ENCODE measurements around the gene CMTM2.

- CAGE, long polyA plus RNA, result no peak
- RRBS, result no CpG with 5 or more reads among the region's 8 CpGs
These were observed 1.2 kb downstream of the SLC38A7 start for GRCh38 chr16:58683185-58683896.

- CAGE, long polyA plus RNA, result no peak
- RRBS, result no CpG with 5 or more reads among the region's 14 CpGs
These were observed 22.7 kb upstream of the SLC38A7 start for GRCh38 chr16:58707138-58707846.

GRCh38 chr16:60259675-60260027 lies 1525.5 kb upstream of the GOT2 start:
- CAGE, long polyA plus RNA, result no peak
- RRBS, result no CpG with 5 or more reads among the region's 2 CpGs

GRCh38 chr16:61055582-61055937 lies 980.7 kb downstream of the CDH8 start:
- CAGE, long polyA plus RNA, result no peak
- RRBS, result no CpG with 5 or more reads among the region's 7 CpGs

GRCh38 chr16:61128745-61129226 lies 907.5 kb downstream of the CDH8 start:
- CAGE, long polyA plus RNA, result no peak
- RRBS, result 88% methylated on average over 8 of the region's 44 CpGs

GRCh38 chr16:63617110-63618522 lies 1504.2 kb downstream of the CDH11 start:
- CAGE, long polyA plus RNA, result no peak
- RRBS, result 14% methylated on average over 14 of the region's 64 CpGs

GRCh38 chr16:64417709-64418197 lies 704.1 kb downstream of the CDH11 start:
- CAGE, long polyA plus RNA, result no peak
- RRBS, result no CpG with 5 or more reads among the region's 1 CpG

DNA sequence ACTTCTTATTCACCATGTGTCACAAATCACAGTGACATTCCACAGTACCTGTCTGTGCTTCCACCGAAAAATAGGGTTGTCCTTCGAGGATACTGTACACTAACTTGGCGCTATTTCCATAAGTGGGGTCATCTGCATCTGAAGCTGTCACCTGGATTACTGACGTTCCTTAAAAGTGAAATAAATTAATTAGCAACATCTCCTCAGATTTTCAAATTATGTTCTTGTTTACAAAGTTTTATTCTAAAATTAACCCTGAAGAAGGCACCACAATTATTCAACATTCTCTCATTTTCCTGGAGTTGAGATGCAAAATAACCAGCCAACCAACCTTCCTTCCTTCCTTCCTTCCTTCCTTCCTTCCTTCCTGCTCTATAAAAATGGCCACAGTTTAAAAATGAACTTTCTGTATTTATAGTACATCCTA lies 129.0 kb downstream of the CDH11 start:
- CAGE, long polyA plus RNA, result no peak
- RRBS, result no CpG with 5 or more reads among the region's 4 CpGs

GRCh38 chr16:65249593-65250272 lies 127.9 kb upstream of the CDH11 start:
- CAGE, long polyA plus RNA, result no peak
- RRBS, result no CpG with 5 or more reads among the region's 9 CpGs

DNA sequence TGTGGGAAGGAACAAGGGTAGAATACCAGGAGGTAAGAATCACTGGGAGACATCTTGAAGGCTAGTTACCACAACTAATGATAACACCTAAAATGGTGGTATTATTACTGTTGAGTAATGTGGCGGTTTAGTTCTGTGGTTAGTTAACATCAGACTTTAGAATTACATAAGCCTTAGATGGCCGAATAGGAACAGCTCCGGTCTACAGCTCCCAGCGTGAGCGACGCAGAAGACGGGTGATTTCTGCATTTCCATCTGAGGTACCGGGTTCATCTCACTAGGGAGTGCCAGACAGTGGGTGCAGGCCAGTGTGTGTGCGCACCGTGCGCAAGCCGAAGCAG lies 567.9 kb upstream of the CDH11 start:
- CAGE, long polyA plus RNA, result no peak
- RRBS, result no CpG with 5 or more reads among the region's 12 CpGs

DNA sequence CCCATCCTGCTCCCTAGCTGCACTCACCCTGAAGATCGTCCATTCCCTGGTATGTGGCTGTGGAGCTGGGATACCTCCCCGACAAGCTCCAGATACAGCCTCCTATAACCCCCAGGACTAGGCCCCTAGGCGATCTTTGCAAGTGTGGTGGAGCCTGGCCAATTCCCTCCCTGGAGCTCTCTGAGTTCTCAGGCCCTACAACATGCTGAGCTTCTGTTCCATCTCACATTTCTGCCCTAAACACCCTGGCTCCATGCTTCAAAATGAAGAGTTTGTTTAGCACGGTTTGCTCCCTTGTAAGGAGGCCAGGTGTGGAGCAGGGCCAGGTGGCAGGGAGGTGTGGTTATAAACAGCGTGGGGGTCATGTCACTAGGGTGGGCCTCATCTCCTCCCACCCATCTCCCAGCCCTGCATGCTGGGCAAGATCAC lies 511.2 kb upstream of the CDH5 start:
- CAGE, long polyA plus RNA, result no peak
- RRBS, result no CpG with 5 or more reads among the region's 5 CpGs

DNA sequence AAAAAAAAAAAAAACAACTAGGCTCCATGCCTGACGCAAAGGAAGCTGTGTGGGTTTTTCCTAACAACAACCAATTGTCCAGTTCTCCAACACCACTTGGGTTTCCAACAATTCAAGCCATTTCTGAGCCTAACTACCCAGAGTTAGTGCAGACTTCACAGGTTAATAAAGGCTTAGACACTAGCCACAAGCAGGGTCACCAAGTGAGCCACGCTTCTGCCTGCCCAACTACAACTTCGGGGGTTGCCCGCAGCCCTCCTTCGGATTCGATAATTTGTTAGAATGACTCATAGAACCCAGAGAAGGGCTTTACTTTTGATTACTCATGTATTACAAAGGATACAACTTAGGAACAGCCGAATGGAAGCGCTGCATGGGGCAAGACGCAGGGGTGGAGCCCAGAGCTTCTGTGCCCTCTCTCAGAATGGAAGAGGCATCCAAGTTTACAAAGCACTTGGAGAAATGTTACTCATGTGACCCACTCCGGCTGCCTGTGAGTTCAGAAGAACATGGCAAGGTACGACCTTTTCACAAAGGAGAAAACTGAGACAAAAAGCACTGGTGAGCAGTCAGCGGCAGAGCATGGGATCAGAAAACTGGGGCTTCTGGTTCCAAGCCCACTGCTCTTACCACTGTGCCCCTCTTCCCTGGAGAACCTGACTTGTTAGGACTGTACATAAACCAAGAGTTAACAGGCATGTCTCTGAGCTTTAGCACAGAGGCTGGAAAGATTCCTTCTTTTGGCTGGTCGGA lies 7.5 kb upstream of the CDH5 start:
- CAGE, long polyA plus RNA, result no peak
- RRBS, result no CpG with 5 or more reads among the region's 13 CpGs

DNA sequence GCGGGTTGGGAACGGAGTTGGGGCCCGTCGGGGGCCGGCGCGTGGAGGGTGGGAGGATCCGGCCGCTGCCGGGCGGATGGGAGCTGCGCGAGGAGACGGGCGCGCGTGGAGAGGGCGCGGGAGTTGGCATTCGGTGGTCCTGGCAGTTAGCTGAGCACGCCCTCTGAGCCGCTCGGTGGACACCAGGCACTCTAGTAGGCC lies at the start of gene CMTM2:
TSS of gene CMTM2 (plus strand) at position 129 of the 201 bp plus-strand sequence.
- CAGE, long polyA plus RNA, result no peak
- RRBS, result 27% methylated on average over 5 of the region's 23 CpGs

DNA sequence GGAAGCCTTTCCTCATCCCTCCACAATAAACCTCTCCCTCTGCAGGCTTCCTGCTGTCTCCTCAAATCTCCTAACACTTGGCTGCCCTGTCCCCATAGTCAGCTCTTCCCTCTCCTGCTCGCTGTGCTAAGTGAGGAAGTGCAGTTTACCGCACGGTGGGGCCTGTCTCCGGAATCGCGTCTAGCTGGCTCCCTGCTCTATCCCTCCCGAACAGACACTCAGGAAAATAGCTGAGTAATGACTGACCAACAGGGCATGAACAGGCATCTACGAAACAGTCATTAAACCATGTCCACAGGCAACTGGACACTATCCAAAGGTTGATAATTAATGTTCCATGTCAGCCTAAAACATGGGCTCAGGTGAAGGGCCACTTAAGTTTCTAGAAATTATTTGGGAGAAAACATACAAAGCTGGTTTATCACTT lies 35.8 kb downstream of the CMTM4 start:
- CAGE, long polyA plus RNA, result no peak
- RRBS, result no CpG with 5 or more reads among the region's 8 CpGs

DNA sequence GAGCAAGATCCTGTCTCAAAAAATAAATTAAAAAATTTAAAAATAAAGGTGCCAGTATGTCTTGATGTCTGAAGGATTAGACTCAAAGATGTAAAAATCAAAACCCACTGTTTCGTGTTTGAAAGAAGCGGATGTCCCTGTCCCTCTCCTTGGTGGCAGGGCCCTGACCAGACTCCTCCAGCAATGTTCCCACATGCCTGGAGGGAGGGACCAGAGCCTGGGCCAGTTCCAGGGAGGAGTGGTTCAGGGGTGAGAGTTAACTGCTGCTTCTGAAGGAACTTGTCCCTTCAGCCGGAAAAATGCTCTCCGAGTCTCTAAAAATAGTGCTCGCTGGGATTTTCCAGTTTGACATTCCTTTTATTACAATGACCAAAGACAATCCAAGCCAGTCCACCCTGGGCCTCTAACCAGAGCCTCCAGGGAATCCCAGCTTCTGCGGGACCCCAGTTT lies 9.5 kb upstream of the CMTM4 start:
- CAGE, long polyA plus RNA, result no peak
- RRBS, result no CpG with 5 or more reads among the region's 6 CpGs

GRCh38 chr16:66739829-66740415 lies 11.5 kb downstream of the DYNC1LI2 start:
- CAGE, long polyA plus RNA, result no peak
- RRBS, result no CpG with 5 or more reads among the region's 3 CpGs

DNA sequence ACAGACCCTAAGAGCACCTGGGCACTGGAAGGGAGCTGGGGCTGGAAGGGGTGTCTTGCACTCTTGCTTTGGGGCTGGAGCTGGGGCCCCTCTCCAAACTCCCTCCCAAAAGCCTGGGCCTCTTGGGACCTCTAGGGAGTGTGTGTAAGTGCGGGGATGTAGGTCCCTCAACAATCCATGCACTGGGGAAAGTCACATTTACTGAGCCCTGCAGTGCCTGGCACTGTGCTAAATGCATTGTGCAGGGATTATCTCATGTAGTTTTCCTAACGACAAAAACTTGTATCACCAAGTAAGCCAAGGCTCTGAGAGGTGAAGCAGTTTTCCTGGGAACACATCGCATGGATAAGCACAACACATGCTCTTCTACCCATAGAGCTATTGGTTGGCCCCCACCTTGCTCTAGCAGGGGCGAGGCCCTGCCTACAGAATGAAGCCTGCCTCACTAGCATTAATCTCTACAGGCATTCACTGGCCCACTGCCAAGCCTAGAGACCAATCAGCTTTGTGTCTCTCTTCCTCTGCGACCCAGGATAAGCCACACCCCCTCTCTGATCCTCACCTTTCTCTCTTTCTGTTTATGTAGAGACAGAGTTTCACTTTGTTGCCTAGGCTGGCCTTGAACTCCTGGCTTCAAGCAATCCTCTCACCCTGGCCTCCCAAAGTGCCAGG lies 13.1 kb downstream of the CDH16 start:
- CAGE, long polyA plus RNA, result no peak
- RRBS, result no CpG with 5 or more reads among the region's 5 CpGs

GRCh38 chr16:66963818-66964424 lies 2.9 kb downstream of the CES3 start:
- CAGE, long polyA plus RNA, result no peak
- RRBS, result no CpG with 5 or more reads among the region's 12 CpGs

GRCh38 chr16:67150028-67150253 lies 857 bp downstream of the B3GNT9 start:
- CAGE, long polyA plus RNA, result no peak
- RRBS, result no CpG with 5 or more reads among the region's 31 CpGs

DNA sequence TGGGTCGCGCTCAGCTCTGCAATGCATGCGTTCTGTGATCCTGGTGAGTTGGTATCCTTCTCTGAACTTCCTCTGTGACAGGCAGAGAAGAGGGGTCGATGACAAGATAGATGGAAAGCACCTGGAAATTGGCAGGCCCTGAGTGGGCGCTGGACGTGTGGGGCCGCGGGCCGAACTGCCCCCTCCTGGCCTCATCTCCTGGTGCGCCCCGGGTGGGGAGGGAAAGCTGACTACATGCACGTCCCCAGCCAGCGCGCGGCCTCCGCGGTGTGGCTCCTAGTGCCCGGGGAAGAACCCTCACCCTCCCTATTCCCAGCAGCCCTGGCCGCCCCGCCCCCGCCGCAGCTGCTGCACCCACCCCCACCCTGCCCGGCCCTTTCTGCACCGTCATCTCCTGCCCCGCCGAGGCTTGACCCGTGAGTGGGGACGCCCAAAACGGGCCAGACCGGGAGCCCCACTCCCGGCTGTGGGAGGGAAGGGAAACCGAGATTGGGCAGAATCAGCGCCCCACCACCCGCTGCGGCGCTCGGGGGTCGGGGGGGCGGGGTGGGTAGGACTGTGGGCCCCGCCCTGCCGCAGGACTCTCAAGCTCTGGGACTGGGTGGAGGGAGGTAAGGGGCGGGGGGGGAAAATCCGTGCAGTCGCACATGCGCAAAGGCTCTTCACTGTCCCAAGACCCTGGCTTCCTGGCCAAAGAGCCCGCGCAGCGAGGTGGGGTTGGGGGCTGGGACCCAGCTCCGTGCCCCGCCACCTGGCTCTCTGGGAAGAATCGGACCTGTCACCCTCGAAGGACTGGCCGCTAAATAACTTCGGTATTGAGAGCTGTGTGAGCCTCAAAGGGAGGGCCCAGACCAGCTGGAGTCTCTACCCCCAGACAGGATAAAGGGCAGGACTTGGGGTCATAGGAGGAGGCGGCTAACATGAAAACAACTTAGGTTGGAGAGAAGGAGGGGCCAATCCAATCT lies 5.9 kb downstream of the HSF4 start:
- CAGE, long polyA plus RNA, result no peak
- RRBS, result 2% methylated on average over 18 of the region's 55 CpGs

Measured in BJ (cell line).